GM23248 (cell line): ENCODE results near the genes NEK2, SPATA45 and RPS6KC1.

DNA sequence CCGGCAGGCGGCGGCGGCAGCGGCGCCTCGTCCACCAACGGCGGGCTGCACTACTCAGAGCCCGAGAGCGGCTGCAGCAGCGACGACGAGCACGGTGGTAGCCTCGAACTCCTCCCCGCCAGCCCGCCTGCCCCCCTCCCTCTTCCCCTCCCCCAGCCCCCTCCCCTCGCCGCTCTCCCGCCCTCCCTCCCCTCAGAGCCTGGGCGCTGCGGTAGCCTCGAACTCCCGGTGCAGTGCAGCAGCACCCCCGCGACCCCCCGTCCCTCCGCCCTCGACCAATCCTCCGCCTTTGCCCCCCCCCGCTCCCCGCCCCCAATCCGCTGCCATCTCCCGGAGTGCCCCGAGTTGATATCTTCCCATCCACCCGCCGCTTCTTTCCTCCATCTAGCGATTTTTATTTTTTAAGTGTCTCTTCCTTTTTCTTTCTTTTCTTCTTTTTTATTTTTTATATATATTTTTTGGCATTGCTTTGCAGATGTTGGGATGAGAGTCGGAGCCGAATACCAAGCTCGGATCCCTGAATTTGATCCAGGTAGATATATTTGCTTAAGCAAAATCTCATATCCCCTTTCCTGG, 555 bp downstream of the RCOR3 start:
- RAMPAGE, long total RNA: no peak

GRCh38 chr1:211345675-211346099, 19.1 kb downstream of the TRAF5 start:
- RAMPAGE, long total RNA: no peak

- RAMPAGE, long total RNA: no peak
Observed at GRCh38 chr1:211547873-211548537, 31.0 kb downstream of the SLC30A1 start.

DNA sequence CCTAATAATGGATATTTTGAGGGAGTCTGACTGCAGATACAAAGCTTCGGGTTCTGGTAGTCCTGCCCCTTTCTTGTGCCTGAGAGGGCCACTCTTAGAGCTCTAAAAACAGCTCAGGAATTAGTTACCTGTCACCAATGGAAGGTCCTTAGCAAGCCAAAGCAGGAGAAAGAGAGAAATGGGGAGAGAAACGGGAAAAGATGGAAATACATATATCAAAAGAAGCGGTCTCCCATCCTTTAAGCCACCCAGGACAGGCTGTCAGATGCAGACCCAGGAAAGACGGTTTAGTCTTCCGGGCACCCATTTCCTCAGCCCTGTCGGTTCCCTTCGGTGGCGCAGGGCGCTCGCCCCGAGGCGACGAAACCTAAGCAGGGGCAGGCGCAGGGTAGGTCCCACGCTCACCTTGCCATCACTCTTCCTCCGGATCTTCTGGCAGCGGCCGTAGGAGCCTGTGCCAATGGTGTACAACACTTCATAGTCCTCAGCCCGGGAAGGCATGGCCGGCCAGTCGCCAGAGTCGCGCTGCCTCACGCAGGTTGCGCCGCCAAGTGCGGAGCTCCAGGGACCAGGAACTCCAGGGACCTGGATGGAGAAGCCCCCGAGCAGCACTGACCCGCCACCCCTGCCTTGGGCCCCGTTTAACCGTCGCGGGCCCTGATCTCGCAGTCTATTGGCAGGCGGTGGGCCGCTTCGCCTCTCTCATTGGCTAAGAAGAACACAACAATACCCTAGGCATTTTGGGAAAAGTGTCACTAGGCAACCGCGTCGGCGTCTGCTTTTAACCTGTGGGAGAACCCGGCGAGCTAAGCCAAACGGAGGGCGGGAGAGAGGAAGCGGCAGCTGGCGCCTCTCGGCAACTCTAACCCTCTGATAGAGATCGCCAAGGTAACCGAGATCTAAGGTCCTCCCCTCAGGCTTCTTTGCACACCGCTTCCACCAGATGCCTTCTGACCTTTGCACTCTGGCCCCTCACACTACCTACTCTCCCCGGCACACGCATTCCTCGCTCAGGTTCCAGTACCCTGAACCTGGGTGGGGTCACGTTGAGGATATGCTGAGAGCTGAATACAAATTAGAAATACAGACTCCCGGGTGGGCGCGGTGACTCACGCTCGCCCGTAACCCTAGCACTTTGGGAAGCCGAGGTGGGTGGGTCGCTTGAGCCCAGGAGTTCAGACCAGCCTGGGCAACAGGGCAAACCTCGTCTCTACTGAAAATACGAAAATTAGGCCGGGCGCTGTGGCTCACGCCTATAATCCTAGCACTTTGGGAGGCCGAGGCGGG, at the start of gene NEK2:
Gene NEK2 (minus strand): TSS at position 643 of the 1,287 bp plus-strand sequence.
- RAMPAGE, long total RNA: start-site peak on the minus strand centred at position 631 of the sequence, 57 bp wide, 99 and 37 reads in 2 replicates

- RAMPAGE, long total RNA: no peak
Observed at GRCh38 chr1:211734688-211735227, 59.3 kb upstream of the NEK2 start.

- RAMPAGE, long total RNA: no peak
Observed at GRCh38 chr1:211738871-211739327, 63.5 kb upstream of the NEK2 start.

DNA sequence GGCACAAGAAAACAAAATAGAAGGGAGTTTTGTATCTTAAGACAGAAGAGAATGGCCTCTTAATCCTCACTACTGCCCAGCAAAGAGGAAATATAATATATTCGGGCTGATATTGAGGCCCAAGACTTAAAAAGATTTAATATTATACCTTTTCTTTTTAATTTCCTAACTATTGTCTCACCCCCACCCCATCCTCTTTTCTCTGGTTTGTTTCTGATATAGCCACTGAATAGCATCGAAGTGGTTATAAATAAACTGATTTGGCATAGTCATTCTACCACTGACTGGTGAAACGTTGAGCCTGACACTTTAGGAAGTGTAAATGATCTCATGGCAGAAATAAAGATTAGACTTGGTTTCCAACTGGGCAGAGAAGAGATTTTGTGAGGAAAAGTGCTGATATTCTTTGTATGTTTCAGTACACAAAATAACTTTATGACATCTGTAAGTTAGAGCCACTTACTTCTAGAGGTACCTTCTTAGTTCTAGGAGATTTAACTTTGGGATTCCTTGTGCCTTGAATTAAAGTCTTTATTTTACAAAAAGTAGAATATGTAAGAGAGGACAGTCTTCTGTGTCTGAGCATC, 39.3 kb downstream of the DTL start:
- RAMPAGE, long total RNA: no peak

GRCh38 chr1:212255482-212256679, 29.3 kb upstream of the PPP2R5A start:
- RAMPAGE, long total RNA: no peak

DNA sequence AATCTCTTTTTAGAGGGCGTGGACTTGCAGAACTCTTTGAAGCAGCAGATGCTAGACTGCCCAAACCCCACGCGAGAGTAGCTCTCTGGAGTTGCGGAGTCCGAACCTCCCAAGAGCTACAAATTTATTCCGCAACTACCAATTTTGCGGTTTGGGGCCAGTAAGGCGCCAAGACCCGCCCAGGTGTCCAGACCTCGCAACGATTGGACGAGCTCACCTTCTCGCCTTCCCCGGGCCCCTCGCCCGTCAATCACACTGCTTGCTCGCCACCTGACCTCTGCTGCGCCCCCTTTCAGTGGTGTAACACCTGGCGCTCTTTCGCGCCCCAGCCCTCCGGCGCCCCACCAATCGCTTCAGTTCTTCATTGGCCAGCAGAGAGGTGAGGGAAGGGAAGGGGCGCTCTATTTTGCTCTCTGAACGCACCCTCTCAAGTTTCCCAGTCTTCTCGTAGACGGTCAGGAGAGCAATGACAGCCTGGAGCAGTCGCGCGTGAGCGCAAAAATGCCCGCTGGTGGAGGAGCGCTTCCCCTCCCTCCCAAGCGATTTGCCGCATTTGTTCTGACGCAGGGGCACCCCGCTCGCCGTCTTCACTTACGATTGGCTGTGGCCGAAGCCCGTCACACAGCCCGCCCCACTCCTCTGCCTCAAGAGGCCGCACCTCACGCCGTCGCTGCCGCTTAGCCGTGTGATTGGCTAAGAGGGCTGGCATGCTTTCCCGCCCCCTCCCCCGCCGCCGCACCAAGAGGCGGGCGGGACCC, 475 bp upstream of the PPP2R5A start:
- RAMPAGE, long total RNA: no peak

DNA sequence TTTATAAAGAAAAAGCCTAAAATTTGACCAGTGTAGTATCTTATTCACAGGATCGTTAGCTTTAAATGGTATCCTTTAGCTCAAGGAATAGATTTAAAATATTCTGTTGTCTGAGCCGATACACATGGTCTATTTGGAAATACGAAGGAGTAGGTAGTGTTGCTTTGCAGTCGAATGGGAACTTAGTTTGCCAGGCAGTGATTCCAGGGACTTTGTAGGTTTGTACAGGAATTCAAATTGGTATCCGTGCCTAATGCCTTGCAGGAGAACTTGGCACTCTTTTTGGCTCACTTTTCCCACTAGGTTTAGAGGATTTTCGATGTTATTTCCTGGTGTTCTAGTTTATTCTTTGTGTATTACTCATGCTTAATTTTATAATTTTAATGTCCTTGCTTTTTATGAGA, 1.6 kb downstream of the PPP2R5A start:
- RAMPAGE, long total RNA: no peak

DNA sequence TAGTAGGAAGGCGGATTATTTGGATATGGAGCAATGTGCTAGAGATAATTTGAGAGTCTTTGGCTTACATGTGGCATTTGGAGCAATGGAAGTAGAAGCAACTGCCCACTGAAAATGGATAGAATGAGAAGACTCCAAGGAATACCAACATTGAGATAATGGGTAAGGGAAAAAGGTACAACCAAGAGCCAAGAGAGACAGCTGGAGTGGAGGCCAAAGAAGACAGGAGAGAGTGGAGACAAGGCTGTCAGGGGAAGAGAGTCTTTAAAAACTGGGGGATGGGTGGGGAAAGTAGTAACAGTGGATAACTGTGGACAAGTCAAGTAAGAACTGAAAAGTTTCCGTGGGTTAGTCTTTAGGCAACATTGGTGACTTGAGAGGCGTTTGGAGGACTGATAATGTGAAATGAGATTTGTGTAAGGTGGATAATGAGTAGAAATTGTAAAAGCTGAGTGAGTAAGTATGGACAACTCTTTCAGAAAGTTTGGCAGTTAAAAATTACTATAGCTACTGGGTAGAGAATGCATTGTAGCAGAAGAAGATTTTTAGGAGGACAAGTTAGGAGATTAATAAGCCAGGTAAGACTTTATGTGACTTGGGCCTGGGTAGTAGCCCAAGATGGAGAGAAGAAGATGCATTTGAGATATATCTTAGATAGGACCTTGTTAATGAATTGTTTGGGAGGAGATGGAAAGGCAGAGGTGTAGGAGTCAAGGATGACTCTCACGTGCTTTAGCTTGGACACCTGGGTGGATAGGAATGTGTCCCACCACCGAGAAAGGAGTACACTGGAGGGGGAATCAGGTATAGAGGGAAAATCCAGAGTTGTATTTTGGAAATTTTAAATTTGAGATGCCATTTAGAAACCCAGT, 10.5 kb downstream of the PPP2R5A start:
- RAMPAGE, long total RNA: no peak

DNA sequence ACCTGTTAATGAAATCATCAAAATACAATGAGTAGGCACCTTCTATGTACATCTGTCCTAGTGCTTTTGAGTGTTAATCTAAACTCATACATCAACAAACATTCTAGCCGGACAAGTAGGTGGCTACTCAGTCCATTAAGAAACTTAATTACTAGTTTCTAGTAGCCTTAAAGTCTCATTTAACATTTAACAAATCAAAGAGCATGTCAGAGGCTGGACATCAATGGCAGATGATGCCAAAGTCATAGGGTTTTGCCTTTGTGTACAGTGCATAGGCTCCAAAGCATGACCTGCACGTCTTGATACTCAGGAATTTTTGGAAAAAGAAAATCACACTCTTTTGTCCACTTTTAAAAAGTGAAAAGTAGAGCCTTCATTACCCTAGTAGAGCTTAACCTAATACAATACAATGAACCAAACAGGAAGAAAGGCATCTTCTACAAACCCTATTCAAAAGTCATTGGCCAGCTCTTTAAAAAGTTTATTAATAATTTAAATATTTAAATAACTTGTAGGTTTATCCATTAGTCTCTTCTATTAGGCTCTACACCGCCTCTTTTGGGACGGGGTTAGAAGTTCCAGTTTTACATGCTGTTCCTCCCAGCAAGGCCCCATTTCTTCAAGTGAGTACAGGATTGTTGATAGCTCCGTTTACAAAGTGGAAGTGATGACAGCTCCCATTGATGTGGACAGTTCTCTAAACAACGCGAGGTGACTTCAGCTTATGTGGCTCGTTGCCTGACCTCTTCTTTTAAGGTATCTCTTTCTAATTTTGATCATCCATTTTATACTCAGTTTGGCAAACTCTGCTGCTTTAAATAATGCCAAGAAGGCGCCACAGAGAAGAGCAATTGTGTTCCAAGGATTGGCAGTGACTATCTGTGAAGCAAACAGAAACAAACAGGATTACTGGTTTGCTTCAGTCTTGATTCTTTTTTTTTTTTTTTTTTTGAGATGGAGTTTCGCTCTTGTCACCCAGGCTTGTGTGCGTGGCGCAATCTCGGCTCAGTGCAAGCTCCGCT, 49.9 kb downstream of the PACC1 start:
- RAMPAGE, long total RNA: no peak

GRCh38 chr1:212513998-212514455, 81.3 kb downstream of the NENF start:
- RAMPAGE, long total RNA: no peak

GRCh38 chr1:212567683-212568100, 40.9 kb upstream of the ATF3 start:
- RAMPAGE, long total RNA: no peak

DNA sequence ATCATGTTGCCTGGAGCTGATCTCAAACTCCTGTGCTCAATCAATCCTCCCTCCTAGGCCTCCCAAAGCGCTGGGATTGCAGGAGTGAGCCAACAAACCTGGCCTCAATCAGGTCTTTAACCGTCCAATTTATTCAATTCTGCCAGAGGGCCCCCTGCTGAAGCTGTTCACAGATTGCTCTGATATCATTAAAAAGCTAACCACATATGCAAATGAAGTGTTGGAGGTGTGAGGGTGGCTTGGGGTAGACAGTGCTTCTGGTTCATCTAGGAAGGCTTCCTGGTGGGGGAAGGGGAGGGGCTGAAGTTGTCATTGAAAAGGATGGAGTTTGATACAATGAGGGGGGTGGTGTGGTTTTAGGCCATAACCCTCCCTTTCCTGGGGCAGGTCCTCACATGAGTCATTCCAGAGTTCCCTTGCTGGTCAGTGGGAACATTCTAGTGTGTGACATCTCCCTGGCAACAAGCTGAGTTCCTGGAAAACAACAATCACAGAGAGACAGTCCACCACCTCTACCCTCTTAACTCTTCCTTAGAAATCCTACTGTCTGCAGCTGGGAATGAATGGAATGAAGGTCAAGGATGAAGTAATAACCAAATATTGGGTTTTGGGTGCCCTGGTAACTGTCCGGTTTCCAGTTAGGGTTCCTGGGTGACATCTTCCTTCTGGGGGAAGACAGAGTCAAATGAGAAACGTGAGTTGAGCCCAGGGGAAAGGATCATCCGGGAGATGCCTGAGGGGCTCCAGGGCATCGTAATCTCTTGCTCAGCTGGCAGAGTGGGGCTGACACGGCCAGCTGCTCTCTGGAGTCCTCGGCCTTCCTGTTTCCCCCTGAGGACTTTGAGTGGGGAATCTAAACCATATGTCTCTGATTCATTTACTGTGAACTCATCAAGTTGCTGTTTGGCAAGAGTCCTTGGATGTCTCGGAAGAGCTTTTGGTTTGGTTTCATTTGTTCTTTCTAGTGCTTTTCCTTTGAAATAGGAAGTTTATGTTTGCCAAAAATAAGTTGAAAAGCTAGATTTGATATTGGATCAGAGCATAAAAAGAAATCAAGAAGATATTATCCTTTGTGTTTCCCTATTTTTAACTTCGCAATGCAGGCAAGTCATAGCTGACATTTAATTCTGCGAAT, 32.1 kb downstream of the BATF3 start:
- RAMPAGE, long total RNA: no peak

- RAMPAGE, long total RNA: no peak
Observed at GRCh38 chr1:212688256-212688684, 11.4 kb downstream of the BATF3 start.

GRCh38 chr1:212847405-212847834, at the start of gene SPATA45:
Gene SPATA45 (minus strand): TSS chr1:212847649.
- RAMPAGE, long total RNA: no peak

GRCh38 chr1:212858624-212859280, 677 bp downstream of the FLVCR1 start:
- RAMPAGE, long total RNA: no peak

DNA sequence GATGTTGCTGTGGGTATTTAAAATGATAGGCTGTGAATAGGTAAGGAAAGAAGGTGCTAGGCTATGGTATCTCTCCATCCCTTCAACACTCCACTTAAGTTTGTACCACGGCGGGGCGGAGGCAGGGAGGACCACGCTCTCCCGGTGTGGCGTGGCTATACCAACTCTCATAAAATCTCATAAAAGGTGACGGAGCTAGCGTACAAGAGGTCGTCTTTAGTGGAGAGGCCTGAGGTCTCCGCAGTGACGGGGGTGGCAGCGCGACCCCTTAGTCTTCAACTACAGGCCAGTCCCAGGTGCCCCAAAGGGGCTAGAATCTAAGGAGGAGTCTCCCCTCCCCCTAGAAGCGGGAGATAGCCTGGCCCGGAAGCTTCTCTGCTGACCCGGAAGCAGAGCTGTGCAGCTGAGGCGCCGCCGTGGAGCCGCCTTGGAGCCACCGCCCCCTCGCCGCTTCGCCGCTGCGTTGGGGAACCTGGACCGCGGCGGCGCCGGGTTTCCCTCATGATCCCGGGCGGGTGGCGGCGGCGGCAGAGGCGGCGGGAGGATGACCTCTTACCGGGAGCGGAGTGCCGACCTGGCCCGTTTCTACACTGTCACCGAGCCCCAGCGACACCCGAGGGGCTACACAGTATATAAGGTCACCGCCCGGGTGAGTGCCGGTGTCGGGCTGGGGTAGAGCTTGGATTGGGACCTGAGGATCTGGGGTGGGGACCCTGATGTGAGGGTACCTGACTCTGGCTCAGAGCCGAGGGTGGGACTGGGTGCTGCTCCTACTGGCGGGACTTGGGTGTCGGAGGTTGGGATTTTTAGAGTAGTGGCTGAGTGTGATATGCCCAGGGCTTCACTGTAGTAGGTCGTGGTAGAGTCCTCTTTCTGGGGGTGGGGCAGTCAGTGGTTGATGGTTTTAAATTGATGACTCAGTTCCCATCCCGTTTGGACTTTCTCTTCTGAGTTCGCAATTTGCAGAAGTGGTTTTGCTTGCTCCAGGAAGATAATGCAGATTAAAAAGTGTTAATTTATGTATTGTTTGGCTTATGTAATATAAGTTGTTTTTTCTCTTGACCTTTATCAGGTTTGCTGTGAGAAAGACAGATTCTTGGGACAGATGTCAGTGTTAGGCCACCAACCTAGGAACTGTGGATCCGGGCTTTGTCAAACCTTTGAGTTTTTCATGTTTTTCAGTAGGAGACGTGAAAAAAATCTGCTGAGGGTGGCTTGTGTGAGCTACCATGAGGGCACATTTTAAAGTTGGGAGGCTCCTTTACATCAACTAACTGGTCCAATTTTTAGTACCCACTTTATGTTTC, at the start of gene RPS6KC1:
Gene RPS6KC1 (plus strand): TSS at position 381 of the 1,307 bp plus-strand sequence.
- RAMPAGE, long total RNA: start-site peak on the plus strand centred at position 425 of the sequence, 39 bp wide, 110 and 87 reads in 2 replicates

DNA sequence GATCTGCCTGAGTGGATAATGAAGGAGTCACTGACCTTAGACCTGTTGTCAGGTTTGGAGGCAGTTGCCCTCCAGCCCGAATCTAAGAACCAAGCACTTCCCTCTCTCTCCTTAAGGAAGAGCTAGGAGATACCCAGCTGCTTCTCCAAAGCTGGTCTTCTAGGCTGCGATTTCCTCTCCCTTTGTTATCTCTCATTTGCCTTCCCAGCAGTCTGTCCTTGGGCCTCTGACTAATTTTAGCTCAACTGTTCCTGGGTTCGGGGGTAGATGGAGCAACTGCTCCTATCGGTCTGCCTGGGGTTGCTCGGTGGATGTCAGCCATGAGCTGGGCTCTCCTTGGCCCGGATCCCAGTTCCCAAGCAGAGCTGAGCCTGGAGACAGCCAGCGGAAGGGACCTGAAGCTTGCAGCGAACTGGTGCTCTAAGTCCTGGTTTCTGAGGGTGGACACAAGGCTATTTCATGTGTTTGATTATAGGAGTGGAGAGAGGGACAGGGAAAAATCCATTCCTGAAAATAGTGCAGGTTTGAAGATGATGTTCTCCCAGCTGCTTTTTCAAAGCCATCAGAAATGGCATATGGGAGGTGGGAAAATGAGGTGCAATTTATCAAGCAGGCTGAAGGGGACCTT, 423.0 kb downstream of the RPS6KC1 start:
- RAMPAGE, long total RNA: no peak